Measurements from ENCODE around the gene UPK3B.

DNA sequence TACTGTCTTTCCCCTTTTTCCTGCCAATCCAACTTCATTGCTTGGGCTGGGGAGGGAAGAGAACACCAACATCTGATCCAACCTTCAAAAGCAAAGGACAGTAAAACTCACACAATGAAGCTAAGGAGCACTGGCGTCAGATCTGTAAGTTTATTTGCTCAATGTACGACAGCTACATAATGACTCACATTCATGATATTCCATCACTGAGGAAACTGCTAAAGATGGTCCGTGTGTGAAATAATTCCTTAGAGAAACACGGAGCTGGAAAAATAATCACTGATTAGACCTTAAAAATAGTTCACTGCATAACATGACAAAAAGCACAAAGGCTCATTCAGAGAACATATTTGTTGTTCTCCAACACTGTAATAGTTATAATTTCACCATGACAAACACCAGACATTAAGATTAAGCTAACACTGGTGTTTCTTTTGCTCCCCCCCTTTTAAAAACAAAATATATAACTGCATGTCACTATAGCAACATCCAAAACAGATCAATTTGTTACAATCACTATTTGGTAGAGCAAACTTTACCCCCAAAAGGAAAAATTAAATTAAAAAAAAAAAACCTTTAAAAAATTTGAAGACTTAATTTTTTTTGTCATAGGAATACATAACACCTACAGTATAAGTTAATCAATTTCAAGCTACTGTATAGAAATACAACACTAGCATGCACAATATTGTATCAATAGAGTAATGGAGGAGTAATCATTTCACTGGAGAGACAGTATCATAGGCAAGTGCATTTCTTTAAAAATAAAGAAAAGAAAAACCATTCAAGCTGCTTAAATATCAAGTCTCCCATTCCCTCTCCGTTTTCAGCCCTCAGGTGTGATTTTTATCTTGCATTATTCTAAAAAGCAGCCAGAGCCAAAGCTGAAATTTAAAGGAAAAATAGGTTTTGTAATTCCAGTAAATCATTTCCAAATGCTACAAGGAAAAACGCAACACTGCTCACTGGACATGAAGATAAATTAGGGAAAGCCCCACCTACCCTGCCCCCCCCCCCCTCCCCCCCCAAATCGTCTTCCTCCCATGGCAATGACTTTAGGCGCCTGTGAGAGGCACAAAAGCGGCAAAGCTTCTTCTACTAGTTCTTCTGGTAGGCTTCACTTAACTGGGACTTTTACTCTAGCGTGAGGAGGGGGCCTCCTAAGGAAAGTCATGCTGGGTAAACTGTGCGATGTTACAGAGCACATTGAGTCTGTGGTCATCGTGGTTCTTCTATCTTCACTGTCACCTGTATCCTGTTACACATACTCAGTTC is 24.6 kb downstream of the HSPB1 start:
- PRO-cap: no peak

GRCh38 chr7:76347690-76348306 is 11.0 kb downstream of the YWHAG start:
- PRO-cap: no peak

DNA sequence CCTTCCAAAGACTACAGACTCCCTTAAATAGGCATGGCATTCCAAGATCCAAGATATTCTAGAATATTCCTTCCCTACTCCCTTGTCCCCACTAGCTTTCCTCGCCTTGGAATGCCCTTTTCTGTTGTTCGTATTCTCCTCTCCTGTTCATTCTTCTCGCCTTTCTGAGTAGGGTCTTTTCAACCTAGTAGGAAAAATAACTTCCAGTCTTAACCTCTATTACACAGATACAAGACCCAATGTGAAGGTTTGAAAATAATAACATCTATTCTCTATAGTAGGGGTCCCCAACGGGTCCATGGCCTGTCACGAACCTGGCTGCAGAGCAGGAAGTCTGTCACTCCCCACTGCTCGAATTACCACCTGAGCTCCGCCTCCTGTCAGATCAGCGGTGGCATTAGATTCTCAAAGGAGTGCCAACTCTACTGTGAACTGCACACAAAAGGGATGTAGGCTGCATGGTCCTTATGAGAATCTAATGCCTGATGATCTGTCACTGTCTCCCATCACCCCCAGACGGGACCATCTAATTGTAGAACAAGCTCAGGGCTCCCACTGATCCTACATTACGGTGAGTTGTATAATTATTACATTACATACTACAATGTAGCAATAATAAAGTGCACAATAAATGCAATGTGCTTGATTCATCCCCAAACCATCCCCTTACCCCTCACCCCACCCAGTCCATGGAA is 7.4 kb downstream of the YWHAG start:
- PRO-cap: no peak

- PRO-cap: no peak
Measured at GRCh38 chr7:76365908-76366513, 7.2 kb upstream of the YWHAG start.

- PRO-cap: no peak
Measured at GRCh38 chr7:76509990-76511206, at the start of gene UPK3B. TSS of gene UPK3B (plus strand) at chr7:76510552.

- PRO-cap: no peak
Measured at GRCh38 chr7:76590697-76591414, 36.2 kb downstream of the POMZP3 start.

DNA sequence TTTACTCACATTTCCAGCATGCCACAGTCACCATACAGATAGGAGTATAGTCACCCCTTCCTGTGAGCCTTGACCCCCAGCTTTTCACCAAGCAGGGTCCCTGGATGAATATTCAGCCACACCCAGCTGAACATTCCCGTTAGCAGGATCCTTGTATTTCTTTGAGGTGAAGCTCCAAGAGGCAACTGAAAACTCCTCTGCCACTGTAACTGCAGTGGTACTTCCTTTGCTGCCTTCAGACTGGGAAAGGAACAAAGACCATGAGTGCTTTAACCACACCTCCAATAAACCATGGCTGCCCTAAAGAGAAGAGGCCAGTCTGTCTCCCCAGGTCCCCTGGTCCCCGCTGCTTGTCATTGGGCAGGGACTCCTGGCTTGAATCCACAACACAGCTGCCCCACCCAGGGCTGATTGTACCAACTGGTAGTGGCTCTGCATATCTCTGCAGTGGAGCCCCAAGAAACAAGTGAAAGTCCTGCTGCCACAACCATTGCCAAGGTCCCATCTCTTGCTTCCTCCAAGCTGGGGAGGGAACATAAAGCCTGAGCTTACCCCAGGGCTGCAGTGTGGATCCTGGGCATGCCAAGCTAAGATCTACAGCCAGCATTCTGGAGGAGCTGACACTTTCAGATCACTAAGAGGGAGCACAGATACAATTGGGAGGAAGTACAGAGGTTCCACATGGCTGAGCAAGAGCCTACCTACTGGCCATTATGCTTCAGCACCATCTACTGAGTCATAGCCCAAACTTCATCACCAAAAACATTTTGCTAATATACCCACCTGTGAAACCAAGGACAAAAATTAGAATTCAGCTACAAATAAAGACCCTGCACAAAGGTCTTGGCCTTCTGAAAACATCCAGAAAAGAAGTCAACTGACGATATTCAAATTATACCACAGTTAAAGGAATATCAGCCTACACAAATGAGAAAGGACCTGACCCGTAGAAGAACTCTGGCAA is 35.4 kb downstream of the POMZP3 start:
- PRO-cap: no peak

DNA sequence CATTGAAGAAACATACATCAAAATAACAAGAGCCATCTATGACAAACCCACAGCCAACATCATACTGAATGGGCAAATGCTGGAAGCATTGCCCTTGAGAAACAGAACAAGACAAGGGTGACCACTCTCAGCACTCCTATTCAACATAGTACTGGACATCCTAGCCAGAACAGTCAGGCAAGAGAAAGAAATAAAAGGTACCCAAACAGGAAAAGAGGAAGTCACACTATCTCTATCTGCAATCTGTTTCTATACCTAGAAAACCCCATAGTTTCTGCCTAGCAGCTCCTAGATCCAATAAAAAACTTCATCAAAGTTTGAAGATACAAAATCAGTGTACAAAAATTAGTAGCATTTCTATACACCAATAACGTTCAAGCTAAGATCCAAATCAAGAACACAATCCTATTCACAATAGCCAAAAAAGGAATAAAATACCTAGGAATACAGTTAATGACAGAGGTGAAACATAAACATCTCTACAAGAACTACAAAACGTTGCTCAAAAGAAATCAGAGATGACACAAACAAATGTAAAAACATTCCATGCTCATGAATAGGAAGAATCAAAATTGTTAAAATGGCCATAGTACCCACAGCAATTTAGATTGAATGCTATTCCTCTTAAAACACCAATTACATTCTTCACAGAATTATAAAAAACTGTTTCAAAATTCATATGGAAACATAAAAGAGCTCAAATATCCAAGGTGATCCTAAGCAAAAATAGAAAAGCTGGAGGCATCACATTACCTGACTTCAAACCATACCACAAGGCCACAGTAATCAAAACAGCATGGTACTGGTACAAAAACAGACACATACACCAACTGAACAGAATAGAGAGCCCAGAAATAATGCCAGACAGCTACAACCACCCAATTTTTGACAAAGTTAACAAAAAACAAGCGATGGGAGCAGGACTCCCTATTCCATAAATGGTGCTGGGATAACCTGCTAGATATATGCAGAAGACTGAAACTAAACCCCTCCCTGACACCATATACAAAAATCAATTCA is 29.5 kb downstream of the POMZP3 start:
- PRO-cap: no peak

DNA sequence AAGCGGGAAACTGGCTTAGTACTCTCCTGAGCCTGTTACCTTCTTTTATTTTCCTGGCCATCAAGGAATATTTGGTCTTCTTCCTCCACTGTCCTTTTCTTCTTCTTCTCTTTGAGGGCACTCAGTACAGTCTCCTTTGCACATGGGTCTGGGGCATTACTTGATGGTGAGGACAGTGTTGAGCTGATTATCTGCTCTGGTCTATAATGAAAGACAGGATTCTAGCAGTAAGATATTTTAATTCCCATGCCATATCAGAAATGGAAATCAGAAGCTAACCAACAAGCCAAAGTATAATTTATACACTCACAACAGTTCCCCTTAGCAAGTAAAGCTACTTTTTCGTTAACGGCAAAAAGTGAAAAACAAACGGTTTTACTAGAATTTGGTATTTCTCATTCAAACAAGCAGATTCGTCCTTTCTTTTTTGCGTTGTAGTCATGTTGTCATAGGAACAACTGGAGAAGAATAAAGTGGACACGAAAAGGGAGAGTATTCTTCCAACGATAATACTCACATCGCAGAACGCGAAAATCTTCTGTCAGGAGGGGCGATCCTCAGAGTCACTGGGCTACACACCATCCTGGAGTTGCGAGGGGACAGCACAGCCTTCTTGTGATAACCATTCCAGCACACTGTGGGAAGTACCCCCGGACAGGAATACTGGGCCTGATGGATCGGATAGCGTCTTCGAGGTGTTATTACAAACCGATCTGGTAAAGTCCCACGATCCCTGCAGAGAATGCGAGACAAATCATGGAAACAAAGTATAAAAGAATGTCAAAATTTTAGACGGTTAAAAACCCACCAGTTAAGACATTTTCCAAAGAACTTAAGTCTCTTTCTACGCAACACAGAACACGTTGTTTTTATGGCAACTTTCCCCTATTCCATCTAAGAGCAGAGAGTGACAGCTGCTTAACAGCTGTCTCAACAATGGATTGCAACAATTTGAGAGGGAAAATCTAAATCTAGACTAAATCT is 1.3 kb downstream of the POMZP3 start:
- PRO-cap: no peak

GRCh38 chr7:76829238-76829743 is 202.2 kb upstream of the POMZP3 start:
- PRO-cap: no peak

GRCh38 chr7:77197885-77198483 is 1.6 kb downstream of the FGL2 start:
- PRO-cap: no peak

- PRO-cap: no peak
Measured at GRCh38 chr7:77224305-77225012, 24.8 kb upstream of the FGL2 start.

DNA sequence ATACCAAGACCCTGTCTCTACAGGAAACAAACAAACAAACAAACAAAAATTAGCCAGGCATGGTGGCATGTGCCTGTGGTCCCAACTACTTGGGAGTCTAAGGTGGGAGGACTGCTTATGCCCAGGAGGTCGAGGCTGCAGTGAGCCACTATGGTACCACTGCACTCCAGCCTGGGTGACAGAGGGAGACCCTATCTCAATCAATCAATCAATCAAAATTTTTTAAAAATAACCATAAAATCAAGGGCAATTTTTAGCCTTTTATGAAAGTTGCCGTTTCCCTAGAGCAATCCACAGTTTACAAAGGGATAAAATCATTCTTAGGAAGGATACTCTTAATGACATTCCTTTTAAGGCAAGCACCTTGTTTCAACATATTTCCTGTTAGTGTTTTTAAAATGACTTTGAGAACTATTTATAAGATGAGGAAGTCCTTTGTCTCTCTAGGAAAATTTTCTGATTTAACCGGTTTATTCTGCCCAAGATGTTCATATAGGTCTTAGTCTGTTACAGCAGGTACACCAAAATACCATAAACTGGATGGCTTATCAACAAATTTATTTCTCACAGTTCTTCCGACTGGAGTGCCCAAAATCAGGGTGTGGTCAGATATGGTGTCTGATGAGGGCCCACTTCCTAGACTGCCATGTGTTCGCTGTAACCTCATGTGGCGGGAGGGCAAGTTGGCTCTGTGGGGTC is 78.0 kb downstream of the GSAP start:
- PRO-cap: no peak

- PRO-cap: no peak
Measured at GRCh38 chr7:77467282-77467764, 51.2 kb upstream of the GSAP start.

DNA sequence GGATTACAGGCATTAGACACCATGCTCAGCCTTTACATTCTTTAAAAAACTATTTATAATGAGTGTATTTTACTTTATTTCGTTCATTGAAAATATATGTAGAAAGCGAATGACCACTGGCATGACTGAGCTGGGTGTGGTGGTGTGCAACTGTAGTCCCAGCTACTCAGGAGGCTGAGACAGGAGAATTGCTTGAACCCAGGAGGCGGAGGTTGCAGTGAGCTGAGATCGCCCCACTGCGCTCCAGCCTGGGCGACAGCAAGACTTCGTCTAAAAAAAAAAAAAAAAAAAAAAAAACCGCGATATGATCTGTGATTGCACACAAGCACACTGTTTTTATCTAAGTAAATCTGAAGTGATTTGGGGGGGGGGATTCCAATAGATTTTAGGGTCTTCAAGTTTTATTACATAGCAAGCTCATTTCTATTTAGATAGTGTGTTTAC is 34.8 kb upstream of the PTPN12 start:
- PRO-cap: no peak

- PRO-cap: no peak
Measured at GRCh38 chr7:77626538-77627744, 69.3 kb upstream of the RSBN1L start.

GRCh38 chr7:77692102-77692592 is 4.1 kb upstream of the RSBN1L start:
- PRO-cap: no peak

- PRO-cap: no peak
Measured at GRCh38 chr7:77740008-77740572, 43.8 kb downstream of the RSBN1L start.

- PRO-cap: no peak
Measured at GRCh38 chr7:77745804-77746453, 49.7 kb downstream of the RSBN1L start.

DNA sequence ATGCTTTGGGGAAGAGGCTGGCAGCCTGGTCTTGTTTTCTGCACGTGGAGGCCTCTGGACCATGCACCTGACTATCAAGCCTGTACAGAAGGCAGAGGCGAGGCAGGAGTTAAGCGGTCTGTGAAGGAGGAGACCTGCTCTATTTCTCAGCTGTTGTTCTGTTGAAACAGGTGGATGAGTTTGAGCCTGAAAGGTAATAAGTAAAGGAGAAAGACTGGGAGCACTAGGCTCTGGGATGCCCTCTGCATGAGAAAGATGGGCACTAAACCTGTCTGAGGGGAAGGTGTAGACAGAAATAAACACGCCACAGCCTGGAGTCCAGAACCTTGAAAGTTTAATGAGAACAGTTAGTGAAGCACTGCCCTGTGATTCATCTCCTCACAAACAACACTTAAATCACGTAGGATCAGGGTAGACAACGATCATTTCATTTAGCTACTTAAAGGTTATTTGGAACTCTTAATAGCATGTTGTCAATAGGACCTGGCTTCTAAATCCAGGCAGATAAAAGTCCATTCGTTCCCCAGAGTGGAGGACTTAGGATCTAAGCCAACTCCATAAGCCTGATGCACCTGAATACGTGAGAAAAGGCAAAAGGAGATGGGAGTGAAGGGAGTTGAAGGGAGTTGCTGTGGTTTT is 193.4 kb upstream of the TMEM60 start:
- PRO-cap: no peak

All from anterior vena cava (tissue), 1 donor.